Neutrophil (primary cell): ENCODE measurements around the gene LPIN1.

DNA sequence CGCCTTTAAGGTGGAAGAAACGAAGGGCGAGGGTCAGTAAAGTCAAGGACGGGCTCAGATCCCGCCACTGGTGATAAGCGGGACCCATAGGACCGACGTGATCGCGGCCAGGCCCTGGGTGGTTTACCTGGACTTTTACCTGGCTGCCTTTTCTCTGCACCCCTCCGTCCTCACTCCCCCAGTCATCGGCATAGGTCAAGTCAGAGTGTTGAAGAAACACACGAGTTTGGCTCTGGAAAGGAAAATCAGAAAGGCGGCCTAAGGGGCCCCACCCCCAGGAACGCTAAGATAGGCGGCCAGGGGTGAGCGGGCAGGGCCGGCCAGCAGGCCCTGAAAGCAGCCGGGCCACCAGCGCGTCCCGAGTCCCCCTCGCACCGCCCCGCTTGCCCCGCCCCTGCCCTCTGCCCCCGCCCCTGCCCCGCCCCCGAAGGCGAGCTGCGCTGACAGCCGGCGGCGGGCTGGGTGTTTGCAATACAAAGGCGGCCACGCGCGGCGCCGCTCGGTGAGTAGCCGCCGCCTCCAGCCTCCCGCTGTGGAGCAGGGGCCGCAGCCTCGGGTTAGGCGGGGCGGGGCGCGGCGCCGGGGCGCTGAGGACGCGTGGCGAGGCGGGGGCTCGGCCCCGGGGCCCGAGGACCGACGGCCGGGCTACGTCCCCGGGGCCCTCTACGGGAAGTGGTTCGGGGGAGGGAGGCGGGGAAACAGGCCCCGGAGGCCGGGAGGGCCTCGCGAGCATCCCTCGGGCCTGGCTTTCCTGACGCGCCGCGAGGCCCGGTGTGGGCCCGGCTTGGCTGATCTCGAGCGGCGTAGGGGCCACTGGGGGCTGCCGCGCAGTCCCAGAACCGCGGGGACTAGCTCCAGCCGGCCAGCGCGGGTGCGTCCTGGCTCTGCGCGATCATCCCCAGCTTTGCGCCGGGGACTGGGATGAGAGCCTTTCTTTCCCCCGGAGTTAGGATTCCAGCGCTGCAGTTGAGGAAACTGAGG lies at the start of gene LPIN1:
TSS of gene LPIN1 (plus strand) at position 463 of the 981 bp plus-strand sequence.
- PRO-cap = no peak

- PRO-cap = no peak
These were observed 787 bp downstream of the LPIN1 start for GRCh38 chr2:11747151-11747687.

DNA sequence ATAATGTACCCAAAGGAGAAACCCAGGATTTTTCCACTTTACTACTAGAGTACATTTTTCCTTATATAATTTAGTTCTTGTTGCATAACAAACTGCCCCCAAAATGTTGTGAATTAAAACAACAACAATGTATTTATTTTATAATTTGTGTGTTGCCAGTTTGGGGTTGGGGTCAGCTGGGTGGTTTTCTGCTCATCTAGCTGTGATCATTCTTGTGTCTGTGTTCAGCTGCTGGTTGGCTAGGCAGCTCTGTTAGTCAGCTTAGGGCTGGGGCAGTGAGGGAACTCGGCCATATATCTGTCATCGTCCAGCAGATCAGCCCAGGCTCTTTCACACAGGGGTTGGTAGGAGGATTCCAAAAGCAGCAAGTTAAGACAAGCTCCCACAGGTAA lies 121.4 kb downstream of the LPIN1 start:
- PRO-cap = no peak

DNA sequence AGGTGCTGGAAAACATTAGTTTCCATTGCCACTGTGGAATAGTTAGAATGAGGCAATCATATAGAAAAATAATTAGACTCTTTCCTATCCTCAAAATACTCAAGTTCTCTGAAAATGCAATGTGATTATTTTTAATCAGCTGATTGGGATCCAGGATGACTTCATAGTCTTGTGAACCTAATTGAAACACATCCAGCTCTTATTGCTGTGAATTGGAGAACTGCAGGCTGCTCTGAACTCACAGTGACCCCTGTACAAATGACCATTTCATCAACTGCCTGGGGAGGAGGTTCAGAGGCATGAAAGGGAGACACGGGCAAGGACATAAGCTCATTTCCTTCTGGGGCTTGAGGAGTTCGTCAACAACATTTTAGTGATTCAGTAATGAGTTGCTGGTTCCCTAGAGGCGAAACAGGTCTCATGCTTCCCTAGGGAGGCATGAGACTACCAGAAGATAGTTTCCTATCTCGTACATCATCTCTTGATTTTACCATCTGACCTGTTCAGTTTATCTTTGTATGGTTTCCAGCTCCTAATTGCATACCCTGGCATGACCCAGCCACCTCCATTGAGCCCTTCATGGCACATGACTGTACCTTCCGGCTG lies 422.6 kb downstream of the LPIN1 start:
- PRO-cap = no peak

GRCh38 chr2:12192640-12193205 lies 446.3 kb downstream of the LPIN1 start:
- PRO-cap = no peak

DNA sequence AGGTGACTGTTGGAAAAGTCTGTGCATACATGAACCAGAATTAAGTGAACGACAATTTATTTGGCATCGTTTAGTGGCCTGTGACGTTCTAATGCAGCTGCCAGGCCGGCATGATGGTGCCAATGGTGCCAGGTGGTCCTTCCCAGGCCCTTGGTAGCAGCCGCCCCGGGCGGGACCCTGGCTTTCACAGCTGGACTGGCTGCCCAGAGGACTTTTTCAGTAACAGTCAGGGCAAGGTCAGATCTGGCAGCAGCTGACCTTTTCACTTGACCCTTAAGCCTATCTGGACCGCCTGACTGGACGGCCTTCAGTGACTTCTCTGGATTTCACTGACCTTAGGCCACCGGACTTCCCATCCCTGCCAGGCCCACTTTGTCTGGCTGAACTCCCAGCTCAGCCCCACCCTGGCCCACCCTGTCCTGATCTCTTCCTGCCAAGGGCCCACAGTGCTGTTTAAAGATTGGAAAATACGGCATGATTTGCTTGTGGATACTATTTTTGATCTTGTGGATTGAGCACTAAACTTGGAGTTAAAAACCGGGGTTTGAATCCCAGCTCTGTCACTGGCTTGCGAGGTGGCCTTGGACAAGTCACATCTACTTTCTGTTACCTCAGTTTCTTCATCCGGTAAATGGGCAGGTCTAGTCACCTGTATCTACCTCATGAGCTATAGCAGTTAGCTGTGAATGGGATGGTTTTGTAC lies 16.0 kb downstream of the TRIB2 start:
- PRO-cap = no peak

DNA sequence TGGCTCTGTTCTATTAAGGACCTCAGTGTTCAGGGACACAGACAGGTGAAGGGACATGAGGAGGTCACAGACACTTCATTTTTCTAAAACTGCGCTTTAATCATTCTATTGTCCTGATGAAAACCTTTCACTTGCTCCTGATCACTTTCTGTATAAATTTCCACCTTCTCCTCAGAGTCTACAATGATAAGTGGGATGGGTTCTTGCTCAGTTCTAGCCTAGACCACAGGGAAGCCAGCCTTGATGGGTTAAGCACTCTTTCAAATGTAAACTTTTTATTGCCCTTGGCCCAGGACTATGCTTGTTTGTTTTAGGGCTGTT lies 59.5 kb downstream of the TRIB2 start:
- PRO-cap = no peak

DNA sequence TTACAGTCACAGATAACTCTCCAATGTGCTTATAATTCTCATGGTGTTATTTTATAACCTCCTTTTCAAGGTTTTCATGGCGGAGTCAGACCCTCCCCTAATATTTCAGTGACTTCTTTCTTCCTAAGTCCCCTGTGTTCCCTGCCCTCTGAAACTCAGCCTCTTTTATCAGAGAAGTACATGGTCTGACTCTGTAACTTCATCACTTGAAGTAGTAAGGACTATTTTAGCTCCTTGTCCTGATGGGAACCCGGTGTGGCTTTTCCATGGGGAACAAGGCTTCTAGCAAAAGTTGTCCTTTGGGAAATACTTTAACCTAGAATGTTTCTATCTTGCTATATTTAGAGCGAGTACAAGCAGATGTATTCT lies 117.5 kb downstream of the TRIB2 start:
- PRO-cap = no peak

GRCh38 chr2:13006862-13007305 lies 290.1 kb downstream of the TRIB2 start:
- PRO-cap = no peak

GRCh38 chr2:14558338-14558643 lies 74.2 kb upstream of the LRATD1 start:
- PRO-cap = no peak

- PRO-cap = no peak
These were observed 156.6 kb downstream of the NBAS start for GRCh38 chr2:15404422-15404957.

- PRO-cap = no peak
These were observed 6.6 kb downstream of the NBAS start for GRCh38 chr2:15554363-15555160.

GRCh38 chr2:15734949-15735372 lies 143.3 kb downstream of the DDX1 start:
- PRO-cap = no peak

DNA sequence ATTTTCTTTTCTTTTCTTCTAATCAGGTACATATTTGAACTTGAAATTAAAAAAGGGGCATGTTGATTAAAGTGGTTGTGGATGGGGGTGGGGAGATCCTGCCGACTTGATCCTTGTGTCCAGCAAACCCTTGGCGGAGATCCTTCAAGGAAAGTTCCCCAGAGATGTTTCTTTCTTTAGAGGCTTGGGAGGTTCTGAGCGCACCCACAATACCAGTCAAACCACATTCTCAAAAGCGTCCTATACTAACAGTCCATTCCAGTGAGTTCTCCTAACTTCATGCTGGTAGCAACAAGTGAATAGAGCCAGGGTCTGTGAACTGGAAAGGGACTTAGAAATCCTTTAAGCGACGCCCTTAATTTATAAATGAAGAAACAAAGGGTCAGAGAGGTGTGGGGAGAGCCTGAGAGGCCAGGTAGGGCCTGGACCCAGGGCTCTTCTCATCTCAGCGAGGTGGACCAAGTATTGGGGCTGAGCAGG lies 49.3 kb downstream of the MYCN start:
- PRO-cap = no peak

DNA sequence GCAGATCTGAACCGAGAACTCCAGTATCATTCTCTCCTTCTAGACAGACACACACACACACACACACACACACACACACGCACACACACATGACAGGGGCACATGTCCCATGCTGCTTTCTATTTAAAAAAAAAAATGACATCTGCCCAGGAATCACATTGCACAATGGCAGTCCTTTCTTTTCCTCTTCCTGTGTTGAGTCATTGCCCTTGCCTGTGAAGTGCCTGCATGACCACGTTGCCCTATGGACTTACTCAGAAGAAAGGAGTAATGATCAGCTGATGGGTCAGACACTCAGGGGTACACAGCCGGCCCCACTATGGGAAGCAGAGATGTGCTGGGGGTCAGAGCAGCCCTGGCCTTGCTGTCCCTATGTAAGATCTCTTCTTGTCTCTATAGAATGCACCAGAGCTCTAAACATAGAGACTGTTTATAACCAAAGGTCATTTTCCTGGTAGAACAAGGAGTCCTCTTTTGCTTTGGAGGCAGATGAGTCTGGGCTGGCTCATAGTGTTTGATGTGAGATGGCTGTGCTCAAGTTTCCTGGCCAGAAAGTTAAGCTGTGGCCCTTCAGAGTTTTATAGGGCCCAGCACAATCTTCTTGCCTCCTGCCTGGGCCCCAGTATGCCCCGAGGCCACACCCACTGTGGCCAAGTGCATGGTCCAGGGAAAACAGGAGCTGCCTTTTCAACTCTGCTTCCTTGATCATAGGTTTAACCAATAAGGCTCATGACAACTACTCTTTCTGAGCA lies 66.0 kb downstream of the MYCN start:
- PRO-cap = no peak

- PRO-cap = no peak
These were observed 258.3 kb downstream of the CYRIA start for GRCh38 chr2:16407275-16407788.

DNA sequence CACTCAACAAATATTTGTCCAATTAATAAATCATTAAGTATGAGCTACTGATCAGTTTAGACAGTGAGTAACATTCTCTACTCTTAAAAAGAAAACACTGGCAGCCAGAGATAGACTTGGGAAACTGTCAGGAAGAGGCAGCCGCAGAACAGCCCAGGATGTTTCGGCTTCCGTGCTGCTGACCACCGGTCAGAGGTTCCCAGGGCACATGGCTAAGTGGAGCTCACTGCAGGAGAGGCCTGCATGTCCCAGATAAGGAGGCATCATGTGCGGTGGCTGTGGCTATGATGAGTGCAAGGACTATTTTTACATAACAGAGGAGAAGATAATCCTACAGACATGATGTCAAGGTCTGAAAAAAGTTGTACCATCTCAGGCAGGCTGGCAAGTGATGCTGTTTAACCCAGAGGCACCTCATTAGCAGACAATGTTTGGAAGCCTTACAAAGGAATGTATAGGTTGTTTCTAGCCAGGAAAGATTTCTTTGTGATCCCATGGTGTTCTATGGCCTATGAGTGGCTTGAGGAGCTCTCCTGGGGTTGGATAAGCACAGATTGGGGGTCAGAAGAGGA lies 252.3 kb downstream of the CYRIA start:
- PRO-cap = no peak

DNA sequence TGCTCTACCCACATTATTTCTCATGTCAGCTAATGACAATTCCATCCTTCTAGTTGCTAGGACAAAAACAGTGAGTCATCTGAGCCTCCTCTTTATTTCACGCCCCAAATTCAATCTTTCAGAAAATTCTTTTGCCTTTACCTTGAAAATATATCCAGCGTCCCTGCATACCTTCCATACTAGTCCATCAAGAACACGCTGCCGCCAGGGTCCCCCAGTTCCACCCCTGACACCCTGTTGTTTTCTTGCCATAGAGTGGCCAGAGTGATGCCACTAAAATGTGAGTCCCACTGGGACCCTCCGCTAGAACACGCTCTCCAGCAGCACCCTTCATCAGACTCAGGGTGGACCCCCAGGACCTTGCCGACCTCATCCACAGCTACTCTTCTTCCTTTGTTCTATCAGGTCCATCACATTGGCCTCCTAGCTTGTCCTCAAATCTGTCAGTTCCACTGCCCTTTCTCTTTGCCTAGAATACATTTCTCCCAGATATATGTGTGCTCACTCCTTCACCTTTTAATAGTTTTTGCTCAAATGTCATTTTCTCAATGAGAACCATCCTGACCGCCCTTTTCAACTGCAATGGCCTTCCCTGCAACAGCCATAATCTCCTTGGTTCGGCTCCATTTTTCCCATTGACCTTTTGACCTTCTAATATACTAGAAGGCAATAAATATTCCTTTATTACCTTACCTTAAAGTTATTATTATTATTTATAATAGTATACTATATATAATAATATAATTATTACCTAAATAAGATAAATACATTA lies 23.2 kb downstream of the CYRIA start:
- PRO-cap = no peak

DNA sequence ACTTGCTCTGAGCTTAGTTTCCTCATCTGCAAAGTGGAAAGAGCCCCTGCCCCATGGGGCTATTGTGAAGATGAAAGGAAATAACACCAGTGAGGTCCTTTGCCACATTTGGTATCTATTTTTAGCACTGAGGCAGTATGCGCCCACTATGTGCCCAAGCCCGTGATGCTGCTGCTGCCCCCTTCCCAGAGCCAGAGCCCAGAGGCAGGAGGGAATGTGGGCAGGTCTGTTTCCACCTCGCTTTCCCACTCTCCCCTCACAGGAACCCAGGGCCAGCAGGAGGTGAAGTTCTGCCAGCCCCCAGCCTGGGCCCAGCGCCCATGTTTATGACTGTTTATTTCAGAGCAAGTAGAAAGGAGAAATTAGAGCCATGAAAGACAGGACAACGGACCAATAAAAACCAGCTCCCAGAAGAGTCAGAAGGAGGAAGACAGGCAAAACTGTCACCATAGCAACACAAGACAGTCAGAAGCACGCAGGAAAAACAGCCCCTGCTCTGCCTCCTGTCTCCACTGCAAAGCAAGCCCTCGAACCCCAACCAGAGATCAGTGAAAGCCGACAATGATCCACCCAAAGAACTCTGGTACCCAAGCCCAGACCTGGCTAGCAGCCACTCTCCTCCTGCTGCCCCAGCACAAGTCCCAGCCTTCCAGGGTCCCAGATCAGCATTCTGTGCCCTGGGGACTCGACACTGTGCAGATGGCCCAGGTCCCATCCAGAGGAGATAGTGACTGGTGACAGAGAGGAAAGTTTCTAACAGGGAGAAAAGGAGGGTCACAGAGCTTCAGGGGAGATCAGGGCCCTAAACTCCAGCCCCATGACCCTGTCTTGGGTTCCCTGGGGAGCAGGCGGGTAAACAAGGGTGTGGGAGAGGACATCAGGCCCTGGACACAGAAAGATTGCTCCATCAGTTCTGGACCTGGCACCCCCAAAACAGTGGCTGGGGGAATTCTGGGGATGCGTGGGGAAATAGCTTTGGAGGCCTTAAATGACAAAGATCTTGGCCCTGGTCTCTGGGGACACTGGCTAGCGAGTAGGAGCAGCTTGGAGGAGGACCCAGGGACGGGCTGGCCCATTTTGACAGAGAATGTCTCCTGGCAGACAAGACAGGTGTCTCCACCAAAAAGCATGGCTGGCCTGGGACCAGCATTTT lies 1.3 kb downstream of the CYRIA start:
- PRO-cap = no peak

- PRO-cap = no peak
These were observed 2.7 kb downstream of the VSNL1 start for GRCh38 chr2:17543040-17543827.